Skeletal muscle satellite cell (primary cell): ENCODE results near the genes EGFL7, LCN10 and PTGDS.

DNA sequence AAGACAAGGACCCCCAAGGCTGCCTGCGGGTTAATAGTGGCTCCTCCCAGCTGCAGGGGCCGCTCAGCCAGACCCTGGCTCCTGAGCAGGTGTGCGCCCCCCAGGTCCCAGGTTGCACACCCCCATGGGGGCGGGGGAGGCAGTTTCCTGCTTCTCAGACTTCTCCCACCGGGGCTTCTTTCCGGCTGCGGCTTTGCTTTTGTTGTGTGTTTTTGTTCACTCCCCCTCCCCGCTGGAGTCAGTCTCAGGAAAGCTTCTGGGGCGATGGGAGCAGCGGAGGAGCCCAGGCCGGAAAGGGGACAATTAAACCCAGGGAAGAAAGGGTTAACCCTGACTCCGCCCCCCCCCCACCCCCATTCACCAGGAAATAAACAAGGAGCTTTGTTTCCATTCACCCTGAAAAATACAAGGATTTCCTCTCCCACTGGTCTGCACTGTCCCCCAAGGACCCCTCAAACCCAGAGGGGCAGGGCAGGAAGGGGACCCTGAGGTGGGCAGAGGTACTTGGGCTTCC lies 42.3 kb upstream of the NOTCH1 start:
- CAGE, long polyA plus RNA = no peak

GRCh38 chr9:136624672-136625009 lies 38.1 kb upstream of the EGFL7 start:
- CAGE, long polyA plus RNA = no peak

GRCh38 chr9:136662225-136663531 lies at the start of gene EGFL7:
Gene EGFL7, plus strand, starts transcription at chr9:136662916.
- CAGE, long polyA plus RNA = no peak

DNA sequence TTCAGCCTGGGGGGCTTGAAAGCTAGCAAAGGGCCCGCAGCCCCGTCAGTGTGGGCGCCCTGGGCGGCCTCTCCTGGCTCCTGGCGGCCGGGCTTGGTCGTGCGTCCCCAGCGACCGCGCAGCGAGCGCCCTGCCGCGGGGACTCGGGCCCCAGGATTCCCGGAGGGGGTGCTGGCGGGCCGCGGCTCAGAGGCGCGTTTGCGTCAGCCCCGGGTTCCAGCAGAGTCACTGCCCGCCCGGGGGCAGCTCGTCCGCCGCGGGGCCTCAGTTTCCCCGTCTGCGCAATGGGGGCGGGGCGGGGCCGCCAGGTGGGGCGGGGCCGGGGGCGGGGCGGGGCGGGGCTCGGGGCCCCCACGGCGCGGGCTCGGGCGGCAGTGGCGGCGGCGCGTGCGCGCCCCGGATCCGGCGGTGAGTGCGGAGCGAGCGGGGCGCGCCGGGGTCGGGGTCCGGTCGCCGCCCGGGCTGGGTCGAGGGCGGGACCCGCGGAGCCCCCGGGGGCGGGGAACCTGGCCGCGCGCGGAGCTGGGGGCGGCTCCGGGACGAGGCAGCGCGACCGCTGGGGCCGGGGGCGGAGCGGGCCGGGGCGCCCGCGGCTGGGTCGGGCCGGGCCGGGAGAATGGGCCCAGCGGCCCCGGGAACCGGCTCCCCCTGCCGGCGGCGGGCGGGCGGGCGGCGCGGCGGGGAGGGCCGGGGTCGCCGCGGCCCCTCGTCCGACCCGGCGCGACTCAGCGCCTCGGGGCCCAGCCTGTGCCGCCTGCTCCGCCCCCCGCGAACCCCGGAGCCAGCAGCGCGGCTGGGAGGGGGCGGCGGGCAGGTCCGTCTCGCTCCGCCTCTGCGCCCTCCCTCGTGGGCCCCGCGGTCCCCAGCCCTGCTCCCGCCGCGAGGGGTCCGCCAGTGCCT lies 2.9 kb downstream of the EGFL7 start:
- CAGE, long polyA plus RNA = no peak

DNA sequence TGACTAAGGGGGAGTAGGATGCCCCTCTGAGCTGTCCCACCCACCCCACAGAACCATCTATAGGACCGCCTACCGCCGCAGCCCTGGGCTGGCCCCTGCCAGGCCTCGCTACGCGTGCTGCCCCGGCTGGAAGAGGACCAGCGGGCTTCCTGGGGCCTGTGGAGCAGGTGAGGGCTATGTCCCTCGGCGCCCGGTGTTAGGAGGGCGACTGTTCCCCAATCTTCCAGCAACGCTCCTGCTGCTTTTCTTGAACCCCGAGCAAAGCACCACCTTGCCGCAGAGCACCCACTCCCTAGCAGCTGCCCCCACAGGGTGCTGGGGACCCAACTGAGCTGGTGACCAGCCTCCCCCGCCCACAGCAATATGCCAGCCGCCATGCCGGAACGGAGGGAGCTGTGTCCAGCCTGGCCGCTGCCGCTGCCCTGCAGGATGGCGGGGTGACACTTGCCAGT lies 6.9 kb downstream of the EGFL7 start:
- CAGE, long polyA plus RNA = no peak

DNA sequence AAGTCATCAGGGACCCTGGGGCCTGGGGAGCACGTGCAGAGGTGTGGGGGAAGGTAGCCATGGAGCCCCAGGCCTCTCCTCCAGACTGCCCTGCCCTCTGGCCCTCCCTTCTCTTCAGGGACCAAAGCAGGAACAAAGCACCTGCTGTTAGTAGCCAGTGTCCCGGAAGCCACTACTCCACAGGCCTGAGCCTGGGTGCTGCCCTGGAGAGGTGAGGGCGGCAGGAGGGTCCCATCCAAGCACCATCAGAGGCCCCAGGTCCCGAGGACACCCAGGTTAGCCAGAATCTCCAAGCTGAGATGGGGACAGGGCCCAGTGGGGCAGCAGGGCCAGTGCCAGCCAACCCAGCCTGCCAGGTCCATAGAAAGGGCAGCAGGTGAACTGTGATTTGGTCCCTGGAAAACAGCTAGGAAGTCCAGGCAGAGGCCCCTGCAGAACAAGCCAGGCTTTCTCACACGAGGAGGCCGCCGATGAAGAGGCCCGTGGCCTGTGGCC lies 2.2 kb downstream of the AGPAT2 start:
- CAGE, long polyA plus RNA = no peak

- CAGE, long polyA plus RNA = no peak
Observed at GRCh38 chr9:136690063-136690687, 2.9 kb upstream of the AGPAT2 start.

- CAGE, long polyA plus RNA = no peak
Observed at GRCh38 chr9:136693457-136694196, 6.4 kb upstream of the AGPAT2 start.

DNA sequence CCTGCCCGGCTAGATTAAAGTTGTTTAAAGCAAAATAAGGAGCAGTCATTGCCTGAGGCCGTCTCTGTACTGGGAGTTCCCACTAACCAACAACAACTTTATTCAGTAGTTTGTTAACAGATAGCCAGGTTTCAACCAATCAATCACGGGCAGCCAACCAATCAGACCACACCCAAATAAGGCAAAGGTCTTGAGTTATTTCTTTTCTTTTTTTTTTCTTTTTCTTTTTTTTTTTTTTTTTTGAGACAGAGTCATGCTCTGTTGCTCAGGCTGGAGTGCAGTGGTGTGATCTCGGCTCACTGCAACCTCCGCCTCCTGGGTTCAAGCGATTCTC lies 7.6 kb upstream of the DIPK1B start:
- CAGE, long polyA plus RNA = no peak

- CAGE, long polyA plus RNA = no peak
Observed at GRCh38 chr9:136742809-136743225, at the start of gene LCN10. Gene LCN10, minus strand, starts transcription at chr9:136742940.

DNA sequence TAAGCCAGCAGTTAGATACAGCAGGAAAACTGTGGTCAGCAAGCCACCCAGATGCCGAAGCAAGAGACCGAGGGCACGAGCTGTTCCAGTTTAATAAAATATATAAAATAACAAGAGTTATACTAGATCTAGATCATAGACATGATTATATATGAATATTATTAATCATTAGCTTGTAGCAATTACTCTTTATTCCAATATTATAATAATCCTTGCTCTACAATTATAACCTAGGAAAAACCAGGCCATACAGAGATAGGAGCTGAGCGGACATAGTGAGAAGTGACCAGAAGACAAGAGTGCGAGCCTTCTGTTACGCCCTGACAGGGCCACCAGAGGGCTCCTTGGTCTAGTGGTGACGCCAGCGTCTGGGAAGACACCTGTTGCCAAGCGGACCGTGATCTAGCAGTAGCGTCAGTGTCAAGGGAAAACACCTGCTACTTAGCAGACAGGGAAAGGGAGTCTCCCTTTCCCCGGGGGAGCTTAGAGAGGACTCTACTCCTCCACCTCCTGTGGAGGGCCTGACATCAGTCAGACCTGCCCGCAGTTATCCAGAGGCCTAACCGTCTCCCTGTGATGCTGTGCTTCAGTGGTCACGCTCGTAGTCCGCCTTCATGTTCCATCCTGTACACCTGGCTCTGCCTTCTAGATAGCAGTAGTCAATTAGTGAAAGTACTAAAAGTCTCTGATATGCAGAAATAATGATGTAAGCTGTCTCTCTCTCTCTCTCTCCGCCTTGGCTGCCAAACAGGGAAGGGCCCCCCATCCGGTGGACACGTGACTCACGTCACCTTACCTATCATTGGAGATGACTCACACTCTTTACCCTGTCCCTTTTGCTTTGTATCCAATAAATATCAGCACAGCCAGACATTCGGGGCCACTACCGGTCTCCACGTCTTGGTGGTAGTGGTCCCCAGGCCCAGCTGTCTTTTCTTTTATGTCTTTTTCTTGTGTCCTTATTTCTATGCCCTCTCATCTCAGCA lies 2.2 kb upstream of the LCN15 start:
- CAGE, long polyA plus RNA = no peak

- CAGE, long polyA plus RNA = no peak
Observed at GRCh38 chr9:136789115-136789830, 1.9 kb upstream of the TMEM141 start.

- CAGE, long polyA plus RNA = no peak
Observed at GRCh38 chr9:136802966-136803649, 4.6 kb upstream of the RABL6 start.

DNA sequence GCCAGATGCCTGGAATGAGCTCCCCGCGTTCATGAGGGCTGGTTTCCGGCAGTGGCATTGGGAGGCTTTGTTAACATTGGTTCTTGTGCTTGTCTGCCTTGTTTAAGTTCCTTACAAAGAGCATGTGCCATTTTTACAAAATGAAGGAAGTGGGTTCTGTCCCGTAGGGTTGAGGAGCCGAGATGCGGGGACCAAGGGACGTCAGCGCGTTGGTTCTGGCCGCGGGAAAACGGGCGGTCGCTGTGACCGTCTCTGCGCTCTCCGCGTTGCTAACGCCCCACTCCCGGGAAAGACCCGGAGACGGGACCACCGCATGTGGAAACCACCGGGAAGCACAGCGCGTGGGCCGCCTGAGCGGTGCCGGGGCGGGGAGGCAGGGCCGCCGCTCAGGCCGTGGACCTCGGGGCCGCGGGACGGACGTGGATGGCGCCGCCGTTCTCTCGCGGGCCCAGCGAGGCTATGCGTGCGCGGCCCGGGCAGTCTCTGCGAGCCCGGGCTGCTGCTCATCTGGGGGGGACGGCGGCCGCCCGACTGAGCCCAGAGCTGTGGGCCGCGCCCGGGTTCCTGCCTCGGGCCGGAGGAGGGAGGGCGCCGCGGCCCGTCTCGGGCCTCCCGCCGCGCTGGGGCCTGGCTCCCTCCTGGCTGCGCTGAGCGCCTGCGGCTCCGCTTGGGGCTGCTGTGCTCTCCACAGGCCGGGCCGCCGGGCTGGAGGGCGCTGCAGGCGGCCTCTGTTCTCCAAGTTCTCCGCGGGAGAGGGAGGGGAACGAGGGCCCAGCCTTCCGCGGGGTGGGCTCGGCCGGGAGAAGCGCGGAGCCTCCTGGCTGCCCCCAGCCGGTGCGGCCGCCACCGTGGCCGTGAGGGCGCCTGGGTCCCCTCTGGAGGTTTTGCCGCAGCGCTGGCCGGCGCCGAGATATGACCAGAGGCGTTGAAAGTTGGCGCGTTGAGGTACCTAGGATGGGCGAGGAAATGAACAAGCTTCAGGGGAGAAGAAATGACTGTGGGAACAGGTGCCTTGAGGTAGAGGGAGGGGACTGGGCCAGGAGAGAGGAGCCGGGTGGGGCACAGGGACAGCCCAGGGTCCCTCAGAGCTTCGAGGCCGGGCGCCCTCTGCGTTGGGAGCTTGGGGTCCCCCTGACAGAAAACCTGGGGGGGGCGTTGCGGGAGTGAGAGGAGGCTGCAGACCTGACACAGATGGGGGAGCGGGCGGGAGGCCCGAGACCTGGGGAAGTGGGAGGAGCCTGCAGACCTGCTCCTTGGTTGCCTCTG lies 13.7 kb downstream of the RABL6 start:
- CAGE, long polyA plus RNA = no peak

- CAGE, long polyA plus RNA = no peak
Observed at GRCh38 chr9:136823220-136823745, 15.5 kb downstream of the RABL6 start.

- CAGE, long polyA plus RNA = no peak
Observed at GRCh38 chr9:136838787-136840027, 3.1 kb upstream of the AJM1 start.

GRCh38 chr9:136921591-136922323 lies 22.8 kb downstream of the FBXW5 start:
- CAGE, long polyA plus RNA = no peak

- CAGE, long polyA plus RNA = no peak
Observed at GRCh38 chr9:136977116-136977915, at the start of gene PTGDS. Gene PTGDS, plus strand, starts transcription at chr9:136977504.

GRCh38 chr9:136979570-136980529 lies 2.5 kb downstream of the PTGDS start:
- CAGE, long polyA plus RNA = no peak

DNA sequence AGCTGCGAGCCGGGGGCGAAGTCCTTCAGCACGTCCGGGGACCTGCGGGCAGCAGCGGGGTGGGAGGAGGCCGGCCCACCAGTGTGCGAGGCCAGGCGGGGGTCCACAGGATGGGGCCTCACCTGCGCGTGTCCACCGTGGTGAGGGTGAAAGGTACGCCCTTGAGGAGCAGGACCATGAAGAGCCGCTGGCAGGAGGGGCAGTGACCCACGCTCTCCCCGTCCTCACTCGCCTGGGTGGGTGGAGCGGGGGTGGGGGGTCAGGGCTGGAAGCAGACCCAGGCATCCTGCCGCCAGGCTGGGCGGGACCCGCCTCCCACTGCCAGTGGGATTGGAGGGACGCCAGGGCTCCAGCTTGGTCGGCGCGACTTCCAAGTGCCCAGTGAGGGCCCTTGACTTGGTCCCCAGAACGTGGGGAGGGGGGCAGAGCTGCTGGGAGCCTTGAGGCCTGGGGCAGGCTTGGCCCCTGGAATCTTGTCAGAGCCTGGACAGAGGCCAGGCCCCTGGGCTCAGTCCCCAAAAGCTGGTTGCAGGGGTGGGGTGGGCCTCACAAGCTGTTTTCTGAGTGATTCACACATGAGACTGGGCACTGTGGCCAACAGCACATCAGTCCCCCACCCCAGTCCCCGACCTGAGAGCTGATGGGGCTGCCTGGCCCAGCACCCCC lies 709 bp downstream of the CLIC3 start:
- CAGE, long polyA plus RNA = no peak